Amniotic epithelial cell (primary cell): Measurements from ENCODE around the genes PEX11B, NBPF10 and NBPF12.

- RRBS, result no CpG with 5 or more reads among the region's 29 CpGs
These were observed 49.9 kb upstream of the NBPF20 start for GRCh38 chr1:145475243-145475678.

DNA sequence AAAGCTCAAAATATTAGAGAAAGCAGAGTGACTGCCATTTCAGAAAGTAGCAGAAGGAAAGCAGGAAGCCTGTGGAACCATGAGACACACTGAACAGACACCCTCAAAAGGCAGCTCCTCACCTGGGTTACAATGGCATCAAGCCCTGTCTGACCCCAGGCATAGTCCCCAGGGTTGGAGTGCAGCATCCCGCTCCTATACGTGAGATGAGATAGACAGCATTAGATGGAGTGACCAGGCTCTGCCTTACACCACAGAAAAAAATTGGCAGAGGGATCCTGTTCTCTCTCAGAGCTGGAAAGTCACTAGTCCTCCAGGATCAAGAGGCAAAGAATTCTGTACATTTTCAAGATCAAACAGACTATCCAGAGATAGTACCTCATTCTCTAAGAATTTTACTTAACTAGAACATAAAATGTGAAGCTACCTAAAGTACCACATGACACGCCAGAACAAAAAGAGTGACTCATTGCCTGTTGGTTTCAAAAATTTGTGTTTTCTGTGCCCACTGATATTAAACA, 32.1 kb downstream of the CD160 start:
- RRBS, result no CpG with 5 or more reads among the region's 3 CpGs

GRCh38 chr1:145759205-145760010, 40.1 kb downstream of the CD160 start:
- RRBS, result no CpG with 5 or more reads among the region's 2 CpGs

- RRBS, result no CpG with 5 or more reads among the region's 7 CpGs
These were observed 323 bp upstream of the PIAS3 start for GRCh38 chr1:145859296-145859511.

GRCh38 chr1:145918024-145919256, at the start of gene PEX11B:
PEX11B (minus strand) TSS chr1:145918717.
- RRBS, result 3% methylated on average over 8 of the region's 67 CpGs

DNA sequence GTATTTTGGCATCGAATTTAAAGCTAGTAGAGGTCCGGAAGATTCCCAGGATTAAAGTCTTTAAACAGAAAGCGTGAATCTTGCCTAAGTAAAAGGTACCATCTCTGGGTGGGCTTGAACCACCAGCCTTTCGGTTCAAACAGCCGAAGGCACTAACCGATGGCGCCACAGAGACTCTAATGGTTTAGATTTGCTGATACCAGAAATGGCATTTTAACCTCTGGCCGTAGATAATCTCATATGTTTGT, 27.5 kb upstream of the HJV start:
- RRBS, result no CpG with 5 or more reads among the region's 8 CpGs

- RRBS, result no CpG with 5 or more reads among the region's 8 CpGs
These were observed at the start of gene NBPF10 for GRCh38 chr1:146144629-146145161. NBPF10 (minus strand) TSS chr1:146144804.

- RRBS, result no CpG with 5 or more reads among the region's 30 CpGs
These were observed 31.7 kb upstream of the PPIAL4H start for GRCh38 chr1:146376208-146376724.

GRCh38 chr1:146937943-146938912, at the start of gene NBPF12:
NBPF12 (plus strand) TSS chr1:146938324.
- RRBS, result no CpG with 5 or more reads among the region's 66 CpGs

GRCh38 chr1:147109645-147110022, 62.6 kb downstream of the PRKAB2 start:
- RRBS, result no CpG with 5 or more reads among the region's 4 CpGs

- RRBS, result no CpG with 5 or more reads among the region's 19 CpGs
These were observed 735 bp downstream of the PRKAB2 start for GRCh38 chr1:147171439-147172031.

GRCh38 chr1:147517734-147518115, 23.6 kb upstream of the BCL9 start:
- RRBS, result no CpG with 5 or more reads among the region's 9 CpGs

GRCh38 chr1:147648168-147648827, 22.0 kb downstream of the ACP6 start:
- RRBS, result no CpG with 5 or more reads among the region's 9 CpGs

GRCh38 chr1:147669284-147670343, 710 bp downstream of the ACP6 start:
- RRBS, result 2% methylated on average over 11 of the region's 56 CpGs

- RRBS, result no CpG with 5 or more reads among the region's 6 CpGs
These were observed 12.2 kb upstream of the GJA5 start for GRCh38 chr1:147772456-147773061.

DNA sequence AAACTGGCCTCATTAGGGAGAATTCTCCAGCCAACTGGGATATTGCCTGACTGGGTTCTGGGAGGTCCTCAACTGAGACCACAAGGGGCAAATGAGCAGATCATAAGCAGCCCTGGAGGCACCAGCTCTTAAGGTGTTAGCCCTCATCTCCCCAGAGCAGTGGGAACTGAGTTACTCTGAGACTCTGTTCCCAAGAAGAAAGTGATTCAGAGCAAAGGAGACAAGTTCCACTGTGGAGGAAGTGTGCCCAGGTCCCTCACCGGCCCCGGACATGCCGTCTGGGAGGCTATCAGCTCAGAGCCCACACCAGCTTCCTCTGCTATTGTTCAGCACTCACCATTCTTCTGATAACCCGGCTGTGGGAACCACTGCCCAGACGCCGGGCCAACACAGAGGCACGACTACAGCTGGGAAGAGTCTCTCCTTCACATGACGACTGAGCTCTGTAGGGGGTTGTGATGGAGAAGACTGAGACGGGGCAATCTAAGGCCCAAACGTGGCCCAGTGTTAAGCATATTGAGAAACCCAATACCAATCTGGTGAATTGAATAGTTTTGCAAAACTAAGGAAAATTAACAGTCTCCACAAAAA, 34.1 kb upstream of the GJA5 start:
- RRBS, result 63% methylated on average over 3 of the region's 10 CpGs

- RRBS, result no CpG with 5 or more reads among the region's 31 CpGs
These were observed 85.3 kb downstream of the GPR89B start for GRCh38 chr1:148013399-148014093.

DNA sequence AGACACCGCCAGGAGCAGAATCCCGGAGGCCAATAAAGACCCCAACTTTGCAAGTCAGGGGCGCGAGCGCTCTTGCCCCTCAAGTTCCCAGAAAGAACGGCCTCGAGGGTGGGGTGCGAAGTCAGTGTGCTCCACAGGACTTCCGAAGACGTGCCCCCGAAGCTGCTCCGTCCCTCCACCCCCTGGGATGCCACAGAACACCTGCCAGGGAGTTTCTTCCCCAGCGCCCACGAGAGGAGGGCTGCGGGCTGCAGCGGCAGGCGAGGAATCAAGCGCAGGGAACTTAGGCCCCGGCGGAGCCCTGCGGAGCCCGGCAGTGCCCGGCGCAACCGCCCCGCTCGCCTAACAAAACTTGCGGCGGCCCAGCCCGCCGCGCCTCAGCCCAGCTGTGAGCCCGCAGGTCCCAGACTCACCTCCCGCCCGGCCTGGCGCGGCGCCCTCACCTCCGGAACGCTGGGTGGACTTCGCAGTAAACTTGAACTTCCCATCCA, 729 bp downstream of the NBPF11 start:
- RRBS, result no CpG with 5 or more reads among the region's 41 CpGs

DNA sequence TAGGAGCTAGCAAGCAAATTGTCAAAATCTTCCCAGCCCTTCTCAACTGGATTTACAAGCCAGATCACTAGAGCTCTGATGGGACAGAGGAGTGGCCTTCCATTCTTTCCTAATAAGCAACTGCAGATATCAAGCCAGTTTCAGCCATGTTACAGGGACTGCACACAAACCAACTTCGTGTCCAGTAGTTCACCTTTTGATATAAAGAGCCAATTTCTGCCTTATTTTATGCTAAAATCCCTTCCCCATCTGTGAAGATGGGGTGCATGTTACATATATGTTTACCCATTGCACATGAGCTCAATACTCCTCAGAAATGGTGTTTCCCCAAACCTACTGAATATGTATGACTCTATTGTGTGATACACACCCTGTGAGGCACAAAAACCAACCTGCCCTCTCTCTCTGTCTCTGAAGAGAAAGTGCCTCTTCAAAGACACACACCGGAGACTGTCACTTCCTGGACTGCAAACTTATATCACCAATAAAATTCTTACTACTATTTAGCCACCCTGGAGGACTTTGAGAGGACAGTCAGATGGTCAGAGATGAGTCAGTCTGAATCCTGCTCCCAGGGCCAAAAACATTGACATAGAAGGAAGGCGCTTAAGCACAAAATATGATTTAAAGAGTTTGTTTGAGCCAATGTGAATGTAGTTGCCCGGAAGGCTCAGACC, 110.5 kb downstream of the PPIAL4G start:
- RRBS, result no CpG with 5 or more reads among the region's 4 CpGs

DNA sequence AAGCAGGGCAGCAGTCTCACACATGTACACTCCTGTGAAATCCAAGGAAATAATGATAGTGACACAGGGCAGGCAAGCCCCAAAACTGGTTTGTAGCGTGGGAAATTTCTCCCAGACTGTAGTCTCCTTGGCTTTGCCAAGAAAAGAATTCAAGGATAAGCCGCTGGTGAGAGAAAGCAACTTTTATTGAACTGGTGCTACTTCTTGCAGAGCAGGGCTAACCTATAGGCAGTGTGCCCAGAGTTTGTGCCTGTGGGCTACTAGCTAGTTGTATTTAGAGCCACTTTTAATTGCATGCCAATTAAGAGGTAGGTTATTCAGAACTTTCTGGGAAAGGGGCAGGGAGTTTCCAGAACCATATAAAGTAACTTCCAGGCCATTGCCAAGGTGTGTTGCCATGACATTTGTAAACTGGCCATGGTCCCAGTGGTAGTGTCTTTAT, 50.3 kb downstream of the PPIAL4G start:
- RRBS, result no CpG with 5 or more reads among the region's 2 CpGs